Testis (tissue), 5 donors: Measurements from ENCODE around the genes ZSCAN25, CYP3A43 and OR2AE1.

DNA sequence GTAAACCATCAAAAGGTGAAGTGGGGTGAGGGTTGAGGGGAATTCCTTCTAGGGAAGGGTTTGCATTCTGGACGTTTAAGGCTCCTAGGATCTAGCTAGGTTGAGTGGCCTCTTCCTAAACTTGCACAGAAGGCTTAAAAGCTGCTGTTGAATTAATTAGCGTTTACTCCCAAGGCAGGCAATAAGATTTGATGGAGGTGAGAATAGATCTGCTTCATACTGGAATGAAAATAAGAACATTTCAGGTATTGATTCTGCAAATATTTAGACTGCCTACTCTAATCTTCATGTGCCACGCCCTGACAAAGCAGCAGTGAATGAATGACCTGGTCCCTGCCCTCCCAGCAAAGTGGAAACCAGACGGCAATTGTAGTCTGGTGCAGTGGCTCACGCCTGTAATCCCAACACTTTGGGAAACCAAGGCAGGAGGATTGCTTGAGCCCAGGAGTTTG lies 11.4 kb upstream of the KPNA7 start:
- PRO-cap, 3 experiments = no peak in any of the 3 experiments
- RAMPAGE, long total RNA, 2 experiments = no peak in any of the 2 experiments
- RRBS = no CpG with 5 or more reads among the region's 5 CpGs

DNA sequence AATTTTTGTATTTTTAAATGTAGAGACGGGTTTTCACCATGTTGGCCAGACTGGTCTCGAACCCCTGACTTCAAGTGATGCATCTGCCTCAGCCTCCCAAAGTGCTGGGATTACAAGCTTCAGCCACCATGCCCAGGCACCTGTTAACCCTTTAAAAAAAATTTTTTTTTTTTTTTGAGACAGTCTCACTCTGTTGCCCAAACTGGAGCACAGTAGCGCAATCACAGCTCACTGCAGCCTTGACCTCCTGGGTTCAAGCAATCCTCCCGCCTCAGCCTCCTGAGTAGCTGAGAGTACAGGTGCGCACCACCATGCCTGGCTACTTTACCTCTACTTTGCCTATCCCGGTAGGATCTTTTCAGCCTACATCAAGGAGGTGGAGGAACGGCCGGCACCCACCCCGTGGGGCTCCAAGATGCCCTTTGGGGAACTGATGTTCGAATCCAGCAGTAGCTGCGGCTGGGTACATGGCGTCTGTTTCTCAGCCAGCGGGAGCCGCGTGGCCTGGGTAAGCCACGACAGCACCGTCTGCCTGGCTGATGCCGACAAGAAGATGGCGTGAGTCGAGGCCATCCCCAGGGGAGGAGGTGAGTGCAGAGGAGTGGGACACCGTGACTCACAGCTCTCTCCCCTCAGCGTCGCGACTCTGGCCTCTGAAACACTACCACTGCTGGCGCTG lies 16.2 kb downstream of the ARPC1B start:
- PRO-cap, 3 experiments = no peak in any of the 3 experiments
- RAMPAGE, long total RNA, 2 experiments = no peak in any of the 2 experiments
- RRBS = no CpG with 5 or more reads among the region's 25 CpGs

- PRO-cap, 3 experiments = no peak in any of the 3 experiments
- RAMPAGE, long total RNA, 2 experiments = no peak in any of the 2 experiments
- RRBS = no CpG with 5 or more reads among the region's 6 CpGs
These were observed 10.4 kb downstream of the PDAP1 start for GRCh38 chr7:99397987-99398438.

DNA sequence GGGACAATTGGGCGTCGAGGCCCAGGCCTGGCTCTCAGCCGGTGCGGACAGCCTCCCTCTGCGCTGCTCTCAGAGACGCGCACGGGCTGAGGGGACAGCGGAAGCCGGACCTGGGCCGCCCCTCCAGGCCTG lies 152 bp downstream of the PDAP1 start:
- PRO-cap, 3 experiments = no peak in any of the 3 experiments
- RAMPAGE, long total RNA, 2 experiments = no peak in any of the 2 experiments
- RRBS = under 1% methylated on average over 11 of the region's 11 CpGs

DNA sequence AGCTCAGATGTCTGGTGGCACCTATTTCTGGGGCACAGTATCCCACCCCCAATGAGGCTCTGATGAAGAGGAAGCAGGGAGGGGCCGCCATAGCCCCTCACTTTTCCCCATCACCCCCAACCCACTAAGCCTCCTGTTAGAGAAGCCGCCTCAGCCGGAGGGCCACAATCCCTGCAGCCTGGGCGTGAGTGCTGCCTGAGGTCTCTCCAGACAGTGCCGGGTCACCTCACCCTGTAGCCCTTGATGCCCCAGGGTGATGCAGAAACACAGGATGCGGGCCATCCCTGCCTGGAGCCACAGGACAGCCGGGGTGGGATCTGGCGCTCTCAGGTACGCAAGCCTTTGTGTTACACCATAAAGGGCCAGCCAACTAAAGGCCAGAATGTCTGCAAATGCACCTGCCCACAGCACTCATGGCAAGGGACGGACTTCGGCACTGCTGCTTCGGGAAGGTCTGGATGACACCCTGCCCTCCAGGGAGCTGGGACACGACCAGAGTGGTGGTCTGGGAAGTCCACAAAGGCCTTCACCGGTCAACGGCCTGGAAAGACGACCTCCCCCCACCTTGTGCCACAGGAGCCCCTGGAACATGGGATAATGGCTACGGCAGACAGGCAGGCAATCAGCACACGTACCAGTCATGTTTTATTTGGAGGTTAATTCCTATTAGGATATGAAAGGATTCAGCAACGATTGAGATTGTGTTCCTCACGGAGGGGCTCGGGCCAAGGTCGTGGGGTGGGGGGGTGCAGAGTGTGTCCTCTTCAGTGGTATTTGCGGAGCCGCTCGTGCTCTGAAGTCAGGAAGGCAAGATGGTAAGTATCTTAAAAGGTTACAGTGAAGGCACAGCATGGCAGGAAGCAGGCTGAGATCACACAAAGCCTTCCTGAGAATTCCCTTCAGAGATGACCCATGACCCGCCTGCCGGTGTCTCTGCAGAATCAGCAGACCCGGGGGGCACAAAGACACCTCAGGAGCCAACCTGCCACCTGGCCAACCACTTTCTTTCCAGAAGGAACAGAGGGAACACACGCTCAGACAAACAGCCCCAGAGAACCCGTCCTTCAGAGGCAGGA lies 8.1 kb downstream of the ATP5MF start:
- PRO-cap, 3 experiments = no peak in any of the 3 experiments
- RAMPAGE, long total RNA, 2 experiments = no peak in any of the 2 experiments
- RRBS = 90% methylated on average over 5 of the region's 30 CpGs

GRCh38 chr7:99489316-99489906 lies 10.7 kb downstream of the ZNF394 start:
- PRO-cap, 3 experiments = no peak in any of the 3 experiments
- RAMPAGE, long total RNA, 2 experiments = no peak in any of the 2 experiments
- RRBS = no CpG with 5 or more reads among the region's 5 CpGs

- PRO-cap, 3 experiments = no peak in any of the 3 experiments
- RAMPAGE, long total RNA, 2 experiments = no peak in any of the 2 experiments
- RRBS = no CpG with 5 or more reads among the region's 4 CpGs
These were observed 12.9 kb downstream of the ZNF655 start for GRCh38 chr7:99571167-99571986.

DNA sequence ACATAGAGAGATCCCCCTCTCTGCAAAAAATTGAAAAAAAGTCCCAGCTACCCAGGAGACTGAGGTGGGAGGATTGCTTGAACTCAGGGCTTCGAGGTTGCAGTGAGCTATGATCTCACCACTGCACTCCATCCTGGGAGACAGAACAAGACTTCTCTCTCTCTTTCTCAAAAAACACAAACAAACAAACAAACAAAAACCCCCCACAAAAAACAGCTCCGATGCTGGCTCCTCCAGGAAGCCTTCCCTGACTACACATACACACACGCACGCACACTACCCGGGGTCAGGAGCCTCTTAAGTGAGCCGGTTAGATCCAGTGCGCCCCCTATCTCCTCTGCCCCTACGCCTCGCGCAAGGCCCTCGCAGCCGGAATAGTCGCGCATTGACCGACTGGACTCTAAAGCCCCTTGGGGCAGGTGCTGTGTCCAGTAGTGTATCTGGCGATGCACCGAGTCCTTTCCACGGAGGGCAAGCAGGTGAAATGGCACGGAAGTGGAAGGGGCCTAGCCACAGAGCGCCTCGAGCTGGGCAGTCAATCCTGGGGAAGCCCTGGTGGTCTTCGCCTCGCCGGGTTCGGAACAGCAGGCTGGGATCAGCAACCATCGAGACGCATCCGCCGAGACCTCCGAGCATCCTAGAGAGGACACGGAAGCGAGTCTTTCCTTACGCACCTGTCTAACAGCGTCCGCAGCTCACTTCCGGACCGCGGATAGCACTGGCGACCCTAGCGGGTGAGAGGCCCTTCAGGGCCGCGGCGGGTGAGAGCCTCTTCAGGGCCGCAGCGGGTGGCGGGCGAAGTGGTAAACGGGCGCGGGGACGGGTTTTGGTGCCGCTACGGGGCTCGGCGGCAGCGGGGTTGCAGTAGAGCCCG lies at the start of gene ZSCAN25:
ZSCAN25 (plus strand) TSS at position 691 of the 874 bp plus-strand sequence.
- PRO-cap, 3 experiments = peak in 3 of 3 experiments; most common plus-strand start position 749 of the sequence (in 3); most common minus-strand start position 578 of the sequence (in 3)
- RAMPAGE, long total RNA, 2 experiments = start-site peak on the plus strand in 2 of 2 experiments, centred at positions 704 to 724 of the sequence, 154 to 288 reads per replicate
- RRBS = 3% methylated on average over 7 of the region's 57 CpGs

DNA sequence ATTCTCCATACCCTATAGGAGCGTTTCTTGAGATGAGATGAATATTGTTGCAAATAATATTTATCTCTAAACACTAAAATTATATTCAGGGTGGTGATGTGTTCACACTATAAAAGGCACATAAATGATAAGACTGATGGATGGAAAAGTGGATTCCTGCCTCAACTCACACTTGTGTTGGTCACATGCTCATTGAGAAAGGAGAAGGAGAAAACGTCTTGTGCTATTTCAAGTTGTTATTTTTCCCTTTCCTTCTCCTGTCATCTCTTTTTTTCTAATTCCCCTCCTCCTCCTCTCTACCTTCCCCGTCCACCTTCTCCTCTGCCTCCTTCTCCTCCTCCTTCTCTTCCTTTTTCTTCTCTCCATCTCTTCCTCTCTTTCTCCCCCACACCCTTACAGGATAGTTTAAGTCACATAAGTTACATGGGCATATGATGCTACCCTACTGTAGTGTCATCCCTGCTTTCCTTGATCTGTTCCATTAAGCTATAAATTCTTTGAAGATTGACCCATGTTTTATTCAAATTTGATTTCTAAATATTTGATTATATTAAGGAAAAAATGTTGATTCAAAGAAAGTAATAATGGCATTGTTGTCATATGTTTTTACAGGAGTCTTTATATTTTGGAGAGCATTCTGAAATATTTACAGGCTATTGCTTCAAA lies 29.2 kb downstream of the CYP3A5 start:
- PRO-cap, 3 experiments = no peak in any of the 3 experiments
- RAMPAGE, long total RNA, 2 experiments = no peak in any of the 2 experiments
- RRBS = no CpG with 5 or more reads among the region's 3 CpGs

DNA sequence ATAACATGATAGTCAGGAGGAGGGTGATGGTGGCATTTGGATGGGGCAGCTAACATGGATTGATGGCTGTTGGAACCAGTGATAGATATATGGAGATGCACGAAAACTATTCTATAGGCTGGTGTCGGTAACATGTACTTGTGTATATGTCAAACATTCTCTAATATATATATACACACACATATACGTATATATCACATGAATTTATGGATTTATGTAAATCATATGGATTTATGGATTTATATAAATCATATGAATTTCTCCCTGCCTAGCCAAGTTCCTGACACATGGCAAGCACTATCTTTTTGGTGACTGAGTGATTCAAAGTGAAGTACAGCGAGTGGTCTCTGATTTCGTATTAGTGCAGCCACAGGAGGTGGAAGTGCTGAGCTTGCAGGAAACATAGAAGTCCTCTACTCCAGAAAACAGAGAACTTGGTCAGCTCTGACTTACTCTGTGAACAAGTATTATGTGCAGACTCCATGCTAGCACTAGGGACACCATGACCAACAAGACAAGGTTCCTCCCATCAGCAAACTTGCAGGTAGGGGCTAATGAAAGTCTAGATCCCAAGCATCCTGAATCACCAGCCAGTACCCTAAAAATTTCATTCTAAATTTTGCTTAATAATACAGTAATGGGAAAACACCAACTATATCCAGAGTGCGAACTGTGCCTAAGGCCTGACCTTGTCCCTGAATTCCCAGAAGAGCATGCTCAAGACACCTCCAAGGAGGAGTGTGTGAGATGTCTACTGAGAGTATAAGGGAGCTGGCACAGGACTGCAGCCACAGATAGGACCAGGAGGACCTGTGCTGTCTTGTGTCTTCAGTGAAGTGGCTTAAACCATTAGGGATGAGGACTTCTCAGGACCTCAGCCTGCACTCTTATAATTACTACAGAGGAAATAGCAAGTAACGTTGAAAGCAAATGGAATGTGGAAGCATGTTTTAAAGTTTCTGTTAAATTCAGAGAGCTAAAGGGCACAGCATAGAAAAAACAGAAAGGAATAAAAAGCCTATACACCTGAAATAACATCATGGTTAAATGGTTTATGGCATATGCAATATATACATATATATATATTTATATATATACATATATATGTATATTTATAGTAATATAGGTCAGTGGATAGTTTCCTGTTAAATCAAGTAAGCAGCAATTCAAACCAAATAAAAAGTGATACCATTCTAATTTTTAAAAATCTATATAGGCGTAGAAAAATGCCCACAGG lies 28.3 kb downstream of the CYP3A5 start:
- PRO-cap, 3 experiments = no peak in any of the 3 experiments
- RAMPAGE, long total RNA, 2 experiments = no peak in any of the 2 experiments
- RRBS = no CpG with 5 or more reads among the region's 8 CpGs

GRCh38 chr7:99653567-99654217 lies 26.1 kb downstream of the CYP3A5 start:
- PRO-cap, 3 experiments = no peak in any of the 3 experiments
- RAMPAGE, long total RNA, 2 experiments = no peak in any of the 2 experiments
- RRBS = no CpG with 5 or more reads among the region's 5 CpGs

DNA sequence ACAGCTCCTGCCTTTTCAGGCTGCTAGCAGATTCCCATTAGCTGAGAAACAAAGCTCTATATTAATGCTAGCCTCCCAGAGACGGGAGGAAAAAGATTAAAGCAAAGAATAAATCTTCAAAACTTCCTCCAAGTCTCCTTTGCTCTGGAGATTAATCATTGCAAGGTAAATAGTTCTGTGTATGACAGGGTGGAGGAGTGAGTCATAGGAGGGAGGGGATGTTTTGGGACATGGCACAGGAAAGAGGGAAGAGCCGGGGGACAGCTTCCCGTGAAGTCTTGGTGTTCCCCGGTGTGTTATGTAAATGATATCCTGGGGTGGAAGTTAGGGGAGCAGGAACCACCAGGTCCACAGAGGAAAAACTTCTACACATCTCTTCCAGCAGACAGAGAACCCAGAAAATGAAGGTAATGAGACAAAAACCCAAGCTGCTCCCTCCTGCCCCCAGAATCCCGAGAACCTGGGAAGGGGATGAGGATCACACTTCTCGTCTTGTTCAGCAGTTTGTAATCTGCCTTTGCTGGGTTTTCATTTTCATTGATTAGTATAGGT lies 19.4 kb upstream of the CYP3A5 start:
- PRO-cap, 3 experiments = no peak in any of the 3 experiments
- RAMPAGE, long total RNA, 2 experiments = no peak in any of the 2 experiments
- RRBS = no CpG with 5 or more reads among the region's 6 CpGs

GRCh38 chr7:99729467-99729856 lies 5.5 kb downstream of the CYP3A7 start:
- PRO-cap, 3 experiments = no peak in any of the 3 experiments
- RAMPAGE, long total RNA, 2 experiments = no peak in any of the 2 experiments
- RRBS = no CpG with 5 or more reads among the region's 2 CpGs

DNA sequence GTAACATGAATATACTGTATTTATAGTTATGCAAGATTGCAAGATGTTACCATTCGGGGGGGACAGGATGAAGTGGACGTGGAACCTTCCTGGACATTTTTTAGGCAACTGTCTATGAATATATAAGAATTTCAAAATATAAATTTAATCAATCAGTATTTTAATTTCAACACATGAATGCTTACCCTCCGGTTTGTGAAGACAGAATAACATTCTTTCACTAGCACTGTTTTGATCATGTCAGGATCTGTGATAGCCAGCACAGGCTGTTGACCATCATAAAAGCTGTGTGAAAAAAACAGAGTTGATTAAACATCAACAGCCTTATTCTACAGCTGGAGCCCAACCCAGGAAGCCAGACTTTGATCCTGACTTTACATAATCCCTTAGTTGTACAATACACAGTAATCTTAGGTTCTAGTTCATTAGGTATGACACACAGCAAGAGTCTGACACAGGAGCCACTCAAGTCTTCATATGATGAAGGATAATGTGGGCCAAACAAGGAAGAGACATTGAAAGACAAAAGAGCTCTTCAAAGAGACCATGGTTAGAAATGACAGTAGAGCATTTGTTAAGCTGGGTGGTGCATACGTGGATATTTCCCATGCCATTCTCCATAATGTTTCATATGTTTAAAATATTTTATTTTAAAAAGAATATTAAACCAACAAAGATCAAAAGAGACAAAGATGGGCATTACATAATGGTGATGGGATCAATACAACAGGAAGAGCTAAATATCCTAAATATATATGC lies 11.4 kb downstream of the CYP3A4 start:
- PRO-cap, 3 experiments = no peak in any of the 3 experiments
- RAMPAGE, long total RNA, 2 experiments = no peak in any of the 2 experiments
- RRBS = no CpG with 5 or more reads among the region's 4 CpGs

- PRO-cap, 3 experiments = no peak in any of the 3 experiments
- RAMPAGE, long total RNA, 2 experiments = no peak in any of the 2 experiments
- RRBS = no CpG with 5 or more reads among the region's 3 CpGs
These were observed at the start of gene CYP3A43 for GRCh38 chr7:99827485-99828104. Gene CYP3A43, plus strand, starts transcription at chr7:99828013.

DNA sequence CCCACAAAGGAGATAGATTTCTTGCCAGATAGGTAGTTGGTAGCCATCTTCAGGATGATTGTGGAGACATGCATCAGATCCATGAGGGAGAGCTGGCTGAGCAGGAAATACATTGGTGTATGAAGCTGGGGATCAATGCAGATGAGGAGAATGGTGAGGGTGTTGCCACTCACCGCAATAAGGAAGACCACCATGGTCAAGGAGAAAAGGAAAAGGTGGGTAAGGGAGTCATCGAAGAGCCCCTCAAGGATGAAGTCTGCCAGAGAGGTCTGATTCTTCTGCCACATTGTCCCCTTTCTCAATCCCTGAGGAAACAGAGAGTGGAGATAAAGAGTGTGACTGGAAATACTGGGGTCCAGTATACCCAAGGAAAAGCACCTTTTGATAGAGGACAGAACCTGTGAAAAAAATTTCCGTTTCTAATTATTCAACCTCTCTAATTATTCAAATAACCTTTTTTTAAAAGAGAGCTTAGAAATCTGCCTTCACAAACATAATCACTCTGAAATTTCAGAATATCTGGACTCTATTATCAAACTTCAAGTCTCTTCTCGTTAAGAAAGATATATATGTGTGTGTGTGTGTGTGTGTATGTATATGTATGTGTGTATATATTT lies at the start of gene OR2AE1:
OR2AE1 (minus strand) TSS at position 287 of the 617 bp plus-strand sequence.
- PRO-cap, 3 experiments = no peak in any of the 3 experiments
- RAMPAGE, long total RNA, 2 experiments = no peak in any of the 2 experiments
- RRBS = no CpG with 5 or more reads among the region's 4 CpGs

- PRO-cap, 3 experiments = no peak in any of the 3 experiments
- RAMPAGE, long total RNA, 2 experiments = no peak in any of the 2 experiments
- RRBS = no CpG with 5 or more reads among the region's 3 CpGs
These were observed 849 bp downstream of the TRIM4 start for GRCh38 chr7:99918585-99918777.

DNA sequence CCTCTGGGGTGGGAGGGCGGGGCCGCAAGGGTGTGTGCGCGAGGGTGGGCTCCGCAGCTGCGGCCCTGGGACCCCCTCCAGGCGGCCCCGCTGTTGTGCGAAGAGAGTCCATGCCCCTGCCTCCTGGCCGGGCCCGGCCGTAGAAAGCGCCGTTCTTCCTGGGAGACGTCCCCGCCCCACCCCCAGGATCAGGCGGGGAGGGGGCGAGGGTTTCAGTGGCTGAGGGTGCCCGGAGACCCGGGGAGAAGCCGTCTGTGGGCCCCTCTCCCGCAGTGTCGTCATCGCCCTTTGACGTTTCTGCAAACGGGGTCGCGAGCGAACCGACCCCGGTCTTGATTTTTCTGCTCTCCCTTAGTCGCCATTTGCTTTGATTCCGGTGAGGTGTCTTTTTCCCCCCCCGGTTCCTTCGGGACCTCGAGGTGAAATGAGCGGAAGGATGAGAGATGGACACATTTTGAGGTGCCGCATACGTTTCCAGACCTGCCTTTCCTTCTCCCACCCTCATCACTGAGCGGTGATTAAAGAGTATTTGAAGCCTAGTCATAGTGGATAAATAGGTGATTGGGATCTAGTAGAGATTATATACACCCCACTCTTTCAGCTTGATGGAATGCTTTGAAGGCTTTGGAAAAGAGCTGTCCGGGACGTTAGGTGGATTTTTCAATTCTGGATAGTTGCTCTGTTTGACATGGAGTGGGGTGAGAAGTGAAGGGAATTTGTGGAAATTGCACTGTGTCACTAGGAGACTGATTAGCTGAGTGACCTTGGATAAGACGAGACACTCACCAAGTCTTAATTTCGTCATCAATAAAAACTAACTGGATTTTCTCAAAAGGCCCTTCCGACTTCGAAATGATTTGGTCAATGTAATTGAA lies 585 bp downstream of the ZKSCAN1 start:
- PRO-cap, 3 experiments = peak in 2 of 3 experiments; most common plus-strand start position 302 of the sequence (in 2); most common minus-strand start position 280 of the sequence (in 2)
- RAMPAGE, long total RNA, 2 experiments = no peak in any of the 2 experiments
- RRBS = 1% methylated on average over 16 of the region's 46 CpGs

DNA sequence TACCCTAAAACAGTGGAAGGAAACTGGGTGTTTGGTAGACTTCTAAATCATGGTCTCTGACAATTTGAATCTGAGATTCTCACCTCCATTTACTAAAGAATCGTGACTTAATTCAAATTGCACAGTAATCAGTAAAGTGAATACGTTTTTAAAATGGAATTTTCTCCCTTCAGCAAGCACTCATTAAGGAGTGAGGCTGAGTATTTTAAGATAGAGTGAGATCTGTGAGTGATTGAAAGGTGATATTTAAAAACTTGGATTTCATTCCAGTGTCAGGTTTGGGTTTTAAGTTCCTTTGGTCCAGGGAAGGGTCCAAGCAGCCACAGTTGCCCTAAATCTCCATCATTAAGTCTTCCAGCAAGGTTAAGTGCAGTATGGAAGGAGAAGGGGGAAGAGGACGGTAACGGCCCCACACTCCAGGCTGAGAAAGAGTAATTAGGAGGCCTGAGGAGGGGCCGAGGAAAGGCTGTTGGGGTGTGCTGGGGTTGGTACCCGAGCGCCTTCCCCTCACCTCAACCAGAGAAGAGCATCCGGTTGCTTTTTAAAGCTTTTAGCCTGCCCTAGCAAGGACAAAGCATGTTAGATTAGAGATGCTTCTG lies 9.2 kb upstream of the ZSCAN21 start:
- PRO-cap, 3 experiments = no peak in any of the 3 experiments
- RAMPAGE, long total RNA, 2 experiments = no peak in any of the 2 experiments
- RRBS = no CpG with 5 or more reads among the region's 8 CpGs

GRCh38 chr7:100070539-100071258 lies 10.8 kb downstream of the ZNF3 start:
- PRO-cap, 3 experiments = no peak in any of the 3 experiments
- RAMPAGE, long total RNA, 2 experiments = no peak in any of the 2 experiments
- RRBS = no CpG with 5 or more reads among the region's 16 CpGs